ENCODE measurements around a stretch of chr3.

DNA sequence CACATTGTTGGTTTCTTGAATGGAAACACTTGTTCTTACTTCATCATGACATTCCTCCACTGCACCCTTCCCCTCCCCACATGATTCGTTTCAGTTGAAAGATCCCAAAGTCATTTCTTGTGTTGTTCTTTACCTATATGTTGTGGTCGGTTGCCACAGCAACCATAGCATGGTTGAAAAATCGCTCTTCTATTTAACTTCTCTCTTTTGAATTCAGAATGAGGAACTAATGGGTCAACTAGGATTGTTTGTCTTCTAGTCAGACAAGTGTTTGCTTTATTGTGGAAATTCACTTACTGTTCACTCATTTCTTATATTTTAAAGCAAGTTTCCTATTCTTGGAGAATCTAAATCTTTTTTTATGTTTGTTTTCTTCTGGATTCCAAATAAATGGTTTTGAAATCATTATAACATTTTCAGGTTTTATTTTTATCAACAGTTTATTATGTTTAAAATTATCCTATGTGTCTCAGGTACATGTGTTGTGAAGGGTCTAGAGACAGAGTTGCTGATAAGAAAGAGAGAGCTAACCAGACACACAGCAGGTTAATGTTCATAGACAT, 103.5 kb downstream of the IL1RAP start:
- PRO-cap = no peak
- RAMPAGE, long total RNA, 4 experiments = no peak in any of the 4 experiments

DNA sequence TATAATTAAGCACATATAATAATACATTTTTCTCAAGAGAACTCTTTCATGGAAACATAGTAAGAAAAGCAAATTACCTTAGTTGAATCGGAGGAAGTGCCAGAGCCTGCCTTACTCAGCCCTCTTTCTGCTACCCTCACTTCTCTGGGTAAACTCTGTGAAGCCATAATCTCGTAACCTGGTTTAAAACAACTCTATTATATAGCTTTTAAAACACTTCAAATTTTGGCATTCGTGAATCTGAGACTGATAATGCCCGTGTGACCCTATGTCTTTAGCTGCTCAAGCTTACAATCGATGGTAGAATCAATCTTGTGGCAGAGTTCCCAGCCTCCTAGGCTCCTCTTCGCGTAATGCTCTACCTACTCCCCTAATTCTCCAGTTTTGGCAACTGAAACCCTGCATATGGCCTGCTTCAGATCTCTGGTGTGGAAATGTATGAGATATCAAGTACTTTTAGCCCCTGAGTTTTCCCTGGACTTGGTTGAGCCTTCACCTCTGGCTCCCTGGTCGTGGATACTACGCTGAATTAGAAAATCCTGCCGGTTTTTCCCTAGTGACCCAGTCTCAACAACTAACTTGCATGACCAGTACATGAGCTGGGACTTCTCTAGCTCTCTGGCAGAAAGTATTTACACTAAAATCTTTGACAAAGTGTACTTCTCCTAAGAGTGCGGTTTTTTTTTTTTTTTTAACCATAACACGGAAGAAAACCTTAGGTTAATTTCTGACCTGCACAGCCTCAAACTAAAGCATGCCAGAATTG, 165.9 kb downstream of the GMNC start:
- PRO-cap = no peak
- RAMPAGE, long total RNA, 4 experiments = no peak in any of the 4 experiments

GRCh38 chr3:190809890-190810220, 52.6 kb downstream of the GMNC start:
- PRO-cap = no peak
- RAMPAGE, long total RNA, 4 experiments = no peak in any of the 4 experiments

- PRO-cap = no peak
- RAMPAGE, long total RNA, 4 experiments = no peak in any of the 4 experiments
Measured at GRCh38 chr3:191331132-191331452, 766 bp upstream of the UTS2B start.

DNA sequence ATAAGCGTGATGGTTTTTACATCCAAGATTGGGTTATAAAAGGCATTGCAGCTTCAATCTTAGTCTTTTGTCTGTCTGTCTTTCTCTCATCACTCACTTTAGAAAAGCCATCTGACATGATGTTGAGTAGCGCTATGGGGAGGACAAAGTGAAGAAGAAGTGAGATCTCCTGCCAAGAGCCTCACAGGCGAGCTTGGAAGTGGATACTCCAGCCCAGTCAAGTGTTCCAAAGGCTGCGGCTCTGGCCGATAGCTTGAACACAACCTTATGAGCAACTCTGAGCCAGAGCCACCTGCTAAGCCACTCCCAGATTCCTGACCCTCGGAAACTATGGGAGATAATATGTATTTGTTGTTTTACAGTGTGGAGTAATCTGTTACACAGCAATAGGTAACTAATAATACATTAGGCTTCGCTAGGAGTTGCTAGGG, 76.3 kb downstream of the MB21D2 start:
- PRO-cap = unidirectional peak, minus-strand start at position 243 of the sequence
- RAMPAGE, long total RNA, 4 experiments = no peak in any of the 4 experiments

DNA sequence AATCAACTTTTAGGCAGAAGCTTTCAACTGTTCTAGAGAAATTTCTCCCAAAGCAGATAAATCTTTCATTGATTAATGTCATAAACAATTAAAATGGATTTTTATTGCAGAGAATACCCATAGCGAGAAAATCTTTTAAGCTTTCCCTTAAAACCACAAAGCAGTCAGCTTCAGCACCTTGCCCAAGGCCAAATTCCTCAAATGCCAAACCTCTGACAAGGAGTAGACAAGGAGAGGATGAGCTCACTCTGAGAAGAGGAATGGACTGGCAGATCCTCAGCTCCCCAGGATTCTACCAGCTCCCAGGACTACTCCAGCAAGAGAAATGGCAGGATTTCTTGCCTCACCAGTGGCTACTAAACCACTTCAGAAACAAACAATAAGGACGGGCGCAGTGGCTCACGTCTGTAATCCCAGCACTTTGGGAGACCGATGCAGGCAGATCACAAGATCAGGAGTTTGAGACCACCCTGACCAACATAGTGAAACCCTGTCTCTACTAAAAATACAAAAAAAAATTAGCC, 37.9 kb downstream of the MB21D2 start:
- PRO-cap = no peak
- RAMPAGE, long total RNA, 4 experiments = no peak in any of the 4 experiments

GRCh38 chr3:192892879-192893439, 24.7 kb downstream of the MB21D2 start:
- PRO-cap = bidirectional peak, plus-strand start at chr3:192893306, minus-strand start at chr3:192893177
- RAMPAGE, long total RNA, 4 experiments = no peak in any of the 4 experiments

DNA sequence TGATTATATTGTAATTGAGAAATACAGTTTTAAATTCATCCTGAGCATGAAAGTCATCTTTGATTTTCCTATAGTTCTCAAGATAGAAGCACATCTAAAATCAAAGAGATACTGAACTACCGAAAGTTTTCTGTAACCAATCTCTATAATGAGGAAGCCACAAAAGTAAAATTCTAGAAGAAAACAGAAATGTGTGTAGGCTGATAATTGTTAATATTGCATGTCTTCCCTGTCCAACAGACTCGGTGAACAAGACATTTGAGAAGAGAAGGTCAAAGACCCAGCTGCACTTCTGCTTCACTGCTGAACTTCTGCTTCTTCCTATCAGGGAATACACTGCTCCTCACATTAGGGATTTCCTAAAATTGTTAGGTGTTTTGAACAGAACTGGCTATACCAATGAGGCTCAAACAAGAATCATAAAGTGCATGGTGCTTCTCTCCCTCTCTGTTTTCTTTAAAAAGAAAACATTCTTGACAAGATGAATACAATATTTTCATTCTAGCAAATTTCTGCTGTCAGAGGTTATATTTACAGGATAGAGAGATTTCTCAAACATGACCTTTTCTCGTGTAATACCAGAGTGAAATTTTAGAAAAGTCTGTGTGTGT, 558 bp downstream of the ATP13A4 start:
- PRO-cap = no peak
- RAMPAGE, long total RNA, 4 experiments = no peak in any of the 4 experiments

- PRO-cap = no peak
- RAMPAGE, long total RNA, 4 experiments = no peak in any of the 4 experiments
Measured at GRCh38 chr3:193777575-193777982, 184.6 kb downstream of the OPA1 start.

DNA sequence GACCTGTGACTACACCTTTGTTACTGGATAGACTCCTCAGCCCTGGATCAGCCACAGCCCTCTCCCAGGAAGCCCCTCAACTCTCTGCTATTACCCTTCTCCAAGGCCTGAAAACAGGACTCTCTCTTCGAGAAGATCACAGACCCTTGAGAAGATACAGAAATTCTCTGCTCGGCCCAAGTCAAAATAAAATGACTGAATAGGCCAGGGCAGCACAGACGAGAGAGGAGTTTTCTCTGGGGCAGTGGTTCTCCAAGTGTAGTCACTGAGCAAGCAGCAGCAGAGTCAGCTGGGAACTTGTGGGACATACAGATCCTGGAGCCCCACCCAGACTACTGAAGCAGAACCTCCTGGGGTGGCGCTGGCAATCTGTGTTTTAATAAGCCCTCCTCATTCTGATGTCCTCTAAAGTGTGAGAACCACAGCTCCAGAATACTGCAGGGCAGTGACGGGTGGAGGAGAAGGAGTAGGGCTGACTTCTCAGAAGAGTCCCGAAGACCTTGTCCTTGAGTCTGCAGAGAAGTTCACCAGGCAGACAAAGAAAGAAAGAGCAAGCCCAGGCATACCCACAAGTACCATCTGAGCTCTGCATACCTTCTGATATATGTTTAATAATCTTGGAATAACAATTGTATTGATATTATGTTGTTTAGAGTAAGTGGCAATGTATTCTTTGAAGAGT, 251.3 kb upstream of the HES1 start:
- PRO-cap = bidirectional peak, plus-strand start at position 445 of the sequence, minus-strand start at position 267 of the sequence
- RAMPAGE, long total RNA, 4 experiments = no peak in any of the 4 experiments

DNA sequence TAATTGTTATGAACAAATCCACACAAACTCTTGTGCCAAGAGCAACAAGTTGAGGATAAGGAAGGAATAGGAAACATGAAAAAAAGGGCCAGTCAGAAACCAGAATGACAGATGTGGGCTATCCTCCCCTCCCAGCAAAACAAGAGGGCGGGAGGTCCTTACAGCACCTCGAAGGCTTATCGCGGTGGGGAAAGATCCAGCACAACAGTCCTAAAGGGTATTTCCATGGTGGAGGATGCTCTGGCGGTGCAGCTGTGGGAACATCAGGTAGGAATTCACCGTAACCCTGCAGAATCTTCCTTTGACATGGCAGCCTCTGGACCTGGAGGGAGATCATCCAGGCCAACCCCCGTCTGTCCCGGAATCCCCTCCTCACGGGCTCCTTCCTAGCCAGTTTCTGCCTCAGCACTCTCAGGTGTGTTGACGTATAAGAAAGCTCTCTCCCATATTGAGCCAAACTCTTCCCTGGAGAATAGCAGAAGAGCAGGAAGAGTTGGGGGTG, 155.4 kb upstream of the HES1 start:
- PRO-cap = no peak
- RAMPAGE, long total RNA, 4 experiments = no peak in any of the 4 experiments

- PRO-cap = no peak
- RAMPAGE, long total RNA, 4 experiments = no peak in any of the 4 experiments
Measured at GRCh38 chr3:194381412-194382033, 12.0 kb upstream of the LRRC15 start.

DNA sequence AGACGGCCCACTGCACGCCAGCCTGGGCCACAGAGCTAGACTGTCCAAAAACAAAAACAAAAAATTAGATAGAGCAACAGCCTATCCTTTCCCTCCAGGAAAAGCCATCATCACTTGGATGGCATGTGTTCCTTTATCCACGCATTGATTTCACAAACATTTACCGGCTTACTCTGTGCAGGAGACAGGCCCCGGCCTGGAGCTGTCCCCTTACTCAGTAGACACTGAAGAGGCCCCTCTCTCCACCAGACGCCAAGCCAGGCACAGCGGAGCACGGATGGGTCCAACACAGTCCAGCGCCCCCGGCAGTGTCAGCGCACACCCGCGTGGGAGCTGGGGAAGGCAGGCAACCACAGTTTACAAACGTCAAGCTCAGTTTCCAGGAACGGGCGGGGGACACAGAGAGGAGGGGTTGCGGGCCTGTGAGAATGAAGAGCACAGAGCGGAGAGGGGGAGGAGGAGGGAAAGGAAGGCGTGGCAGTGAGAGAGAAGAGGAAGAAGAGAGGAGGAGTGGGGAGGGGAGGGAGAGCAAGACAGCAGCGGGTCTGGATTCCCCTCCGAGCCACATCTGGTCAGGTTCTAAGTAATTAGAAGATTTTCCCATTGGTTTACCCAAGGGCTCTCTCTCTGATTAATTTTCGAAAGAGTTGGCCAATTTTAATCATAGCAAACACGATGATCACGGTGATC, 2.9 kb downstream of the GP5 start:
- PRO-cap = bidirectional peak, plus-strand start at position 510 of the sequence, minus-strand start at position 313 of the sequence
- RAMPAGE, long total RNA, 4 experiments = no peak in any of the 4 experiments

DNA sequence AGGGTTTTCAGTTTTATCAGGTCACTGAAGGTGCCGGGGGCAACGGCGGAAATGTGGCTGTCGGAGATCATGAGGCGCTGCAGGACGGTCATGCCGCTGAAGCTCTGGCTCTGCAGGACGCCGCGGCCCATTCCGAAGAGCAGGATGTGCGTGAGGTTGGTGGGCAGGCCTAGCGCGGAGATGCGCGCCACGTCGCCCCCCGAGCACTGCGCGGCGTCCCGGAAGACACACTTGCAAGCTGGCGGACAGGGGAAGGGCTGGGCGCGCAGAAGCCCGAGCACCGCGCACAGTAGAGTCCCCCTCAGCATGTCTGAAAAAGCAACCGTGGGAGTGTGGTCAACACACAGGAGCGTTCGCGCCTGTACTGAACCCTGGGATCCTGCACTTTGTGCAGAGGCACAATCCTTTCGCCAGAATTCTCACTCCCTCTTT, 1.1 kb downstream of the GP5 start:
- PRO-cap = unidirectional peak, plus-strand start at position 236 of the sequence
- RAMPAGE, long total RNA, 4 experiments = no peak in any of the 4 experiments

GRCh38 chr3:194424991-194425626, 26.0 kb upstream of the GP5 start:
- PRO-cap = no peak
- RAMPAGE, long total RNA, 4 experiments = no peak in any of the 4 experiments

- PRO-cap = unidirectional peak, plus-strand start at chr3:194485832
- RAMPAGE, long total RNA, 4 experiments = no peak in any of the 4 experiments
Measured at GRCh38 chr3:194485763-194485862, 1.2 kb downstream of the ATP13A3 start.

GRCh38 chr3:194485863-194486670, 735 bp downstream of the ATP13A3 start:
- PRO-cap = unidirectional peak, plus-strand start at chr3:194486097; bidirectional peak, plus-strand start at chr3:194486163, minus-strand start at chr3:194486133
- RAMPAGE, long total RNA, 4 experiments = no peak in any of the 4 experiments

- PRO-cap = no peak
- RAMPAGE, long total RNA, 4 experiments = no peak in any of the 4 experiments
Measured at GRCh38 chr3:194522412-194523122, 35.8 kb upstream of the ATP13A3 start.

DNA sequence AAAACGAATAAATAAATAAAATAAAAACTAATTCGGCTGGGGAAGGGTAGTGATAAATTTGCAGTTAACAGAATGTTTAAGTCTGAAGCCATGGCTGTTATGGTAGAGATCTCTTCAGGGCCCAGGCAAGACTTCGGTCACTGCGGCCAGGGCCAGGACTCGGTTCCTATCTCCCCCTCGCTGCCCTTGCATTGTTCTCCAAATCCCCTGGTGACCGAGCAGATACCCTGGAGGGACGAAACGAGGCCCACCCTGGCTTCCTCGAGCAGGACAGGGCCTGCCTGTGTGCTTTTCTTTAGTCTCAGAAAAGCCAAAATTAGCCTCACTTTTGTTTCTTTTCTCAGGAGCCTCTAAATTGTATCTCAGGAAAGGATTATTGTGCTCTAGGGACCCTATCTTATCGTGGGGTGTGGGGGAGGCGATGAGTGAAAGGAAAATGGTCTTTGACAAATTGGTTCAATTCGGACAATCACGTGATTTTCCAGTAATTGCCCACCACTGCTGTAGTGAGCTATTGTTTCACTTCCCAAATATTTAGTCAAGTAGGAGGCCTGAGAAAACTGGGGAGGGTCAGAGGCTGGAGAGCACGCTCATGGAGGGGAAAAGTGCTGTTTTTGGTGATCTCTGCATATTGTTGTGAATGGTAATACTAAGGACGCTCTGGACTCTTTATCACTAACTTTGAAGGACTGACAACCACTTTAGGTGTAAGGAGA, 61.7 kb downstream of the TMEM44 start:
- PRO-cap = unidirectional peak, plus-strand start at position 567 of the sequence
- RAMPAGE, long total RNA, 4 experiments = no peak in any of the 4 experiments

GRCh38 chr3:194587046-194587736, 46.0 kb downstream of the TMEM44 start:
- PRO-cap = no peak
- RAMPAGE, long total RNA, 4 experiments = no peak in any of the 4 experiments